ENCODE measurements around a stretch of chr17.

GRCh38 chr17:185656-186202 lies 4.3 kb upstream of the DOC2B start:
- PRO-cap = no peak

GRCh38 chr17:199415-199646 lies 17.9 kb upstream of the DOC2B start:
- PRO-cap = no peak

- PRO-cap = no peak
These were observed 18.6 kb upstream of the DOC2B start for GRCh38 chr17:199865-200628.

DNA sequence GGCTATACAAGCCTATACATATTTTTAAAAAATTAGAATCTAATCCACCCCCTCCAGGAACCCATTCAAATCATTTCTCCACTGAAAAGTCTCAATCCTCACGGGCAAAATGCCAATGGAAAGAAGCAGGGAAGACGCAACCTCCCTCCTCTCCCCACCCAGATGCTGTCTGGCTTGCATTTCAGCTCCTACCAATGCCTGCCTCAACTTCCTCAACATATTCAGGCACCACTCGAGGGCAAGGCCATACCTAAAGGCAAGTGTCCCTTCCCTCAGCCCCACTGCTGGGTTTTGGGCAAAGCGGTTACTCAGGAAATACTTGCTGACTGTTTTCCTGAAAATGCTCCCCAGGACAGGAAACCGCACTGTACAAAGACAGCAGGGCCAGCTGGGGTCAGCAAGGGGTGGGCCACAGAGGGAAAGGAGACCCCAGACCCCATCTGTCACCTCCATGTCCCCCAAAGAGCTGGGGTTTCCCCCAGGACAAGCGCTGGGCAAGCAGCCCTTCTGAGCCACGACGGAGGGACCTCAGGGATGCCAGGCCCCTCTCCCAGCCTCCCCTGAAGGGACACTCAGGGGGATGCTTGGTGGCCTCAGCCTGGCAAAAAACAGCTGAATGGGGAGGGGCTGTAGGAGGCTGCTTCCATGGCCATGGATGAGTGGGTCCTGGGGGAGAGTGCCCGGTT lies 47.7 kb upstream of the DOC2B start:
- PRO-cap = no peak

DNA sequence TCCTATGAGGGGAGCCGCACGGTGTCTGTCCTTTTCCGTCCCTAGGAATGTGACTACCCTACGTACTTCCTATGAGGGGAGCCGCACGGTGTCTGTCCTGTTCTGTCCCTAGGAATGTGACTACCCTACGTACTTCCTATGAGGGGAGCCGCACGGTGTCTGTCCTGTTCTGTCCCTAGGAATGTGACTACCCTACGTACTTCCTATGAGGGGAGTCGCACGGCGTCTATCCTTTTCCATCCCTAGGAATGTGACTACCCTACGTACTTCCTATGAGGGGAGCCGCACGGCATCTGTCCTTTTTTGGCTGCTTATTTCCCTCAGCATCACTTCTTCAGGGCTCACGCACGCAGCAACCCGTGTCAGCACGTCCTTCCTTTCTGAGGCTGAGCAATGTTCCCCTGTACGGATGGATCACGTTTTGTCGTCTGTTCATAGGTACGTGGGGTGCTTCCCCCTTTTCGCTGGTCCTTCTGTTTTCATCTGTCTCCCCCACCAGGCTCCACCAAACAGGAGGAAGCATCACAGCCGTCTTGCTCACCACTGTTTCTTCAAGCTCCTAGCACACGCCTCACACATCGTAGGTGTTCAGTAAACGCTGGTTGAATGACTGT lies 76.4 kb upstream of the DOC2B start:
- PRO-cap = no peak

DNA sequence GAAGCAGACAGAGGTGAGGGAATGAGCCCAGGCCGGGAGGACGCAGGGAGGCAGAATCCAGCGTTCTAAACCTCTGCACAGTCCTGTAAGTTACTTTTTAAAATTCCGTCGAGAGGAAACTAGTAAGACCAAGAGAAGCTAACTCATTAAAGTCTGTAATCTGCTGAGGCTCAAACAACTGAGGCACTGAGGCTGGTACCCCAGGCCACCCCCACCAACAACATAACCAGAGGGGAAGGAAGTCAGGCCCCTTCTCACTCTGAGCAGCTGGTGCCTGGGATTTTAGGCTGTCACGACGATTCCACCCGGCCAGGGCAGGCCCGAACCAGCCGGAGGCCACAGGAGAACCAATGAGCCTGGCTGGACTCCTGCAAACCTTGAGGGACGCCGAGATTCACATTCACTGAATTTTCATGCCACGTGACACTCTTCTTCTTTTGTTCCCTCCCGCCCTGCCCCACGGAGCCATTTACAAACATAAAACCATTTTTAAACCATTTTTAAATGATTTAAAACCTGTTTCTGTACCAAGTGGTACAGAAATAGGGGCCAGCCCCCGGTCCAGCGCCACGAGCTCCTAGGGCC lies 48.2 kb downstream of the RPH3AL start:
- PRO-cap = no peak

GRCh38 chr17:310951-311319 lies 41.7 kb downstream of the RPH3AL start:
- PRO-cap = no peak

DNA sequence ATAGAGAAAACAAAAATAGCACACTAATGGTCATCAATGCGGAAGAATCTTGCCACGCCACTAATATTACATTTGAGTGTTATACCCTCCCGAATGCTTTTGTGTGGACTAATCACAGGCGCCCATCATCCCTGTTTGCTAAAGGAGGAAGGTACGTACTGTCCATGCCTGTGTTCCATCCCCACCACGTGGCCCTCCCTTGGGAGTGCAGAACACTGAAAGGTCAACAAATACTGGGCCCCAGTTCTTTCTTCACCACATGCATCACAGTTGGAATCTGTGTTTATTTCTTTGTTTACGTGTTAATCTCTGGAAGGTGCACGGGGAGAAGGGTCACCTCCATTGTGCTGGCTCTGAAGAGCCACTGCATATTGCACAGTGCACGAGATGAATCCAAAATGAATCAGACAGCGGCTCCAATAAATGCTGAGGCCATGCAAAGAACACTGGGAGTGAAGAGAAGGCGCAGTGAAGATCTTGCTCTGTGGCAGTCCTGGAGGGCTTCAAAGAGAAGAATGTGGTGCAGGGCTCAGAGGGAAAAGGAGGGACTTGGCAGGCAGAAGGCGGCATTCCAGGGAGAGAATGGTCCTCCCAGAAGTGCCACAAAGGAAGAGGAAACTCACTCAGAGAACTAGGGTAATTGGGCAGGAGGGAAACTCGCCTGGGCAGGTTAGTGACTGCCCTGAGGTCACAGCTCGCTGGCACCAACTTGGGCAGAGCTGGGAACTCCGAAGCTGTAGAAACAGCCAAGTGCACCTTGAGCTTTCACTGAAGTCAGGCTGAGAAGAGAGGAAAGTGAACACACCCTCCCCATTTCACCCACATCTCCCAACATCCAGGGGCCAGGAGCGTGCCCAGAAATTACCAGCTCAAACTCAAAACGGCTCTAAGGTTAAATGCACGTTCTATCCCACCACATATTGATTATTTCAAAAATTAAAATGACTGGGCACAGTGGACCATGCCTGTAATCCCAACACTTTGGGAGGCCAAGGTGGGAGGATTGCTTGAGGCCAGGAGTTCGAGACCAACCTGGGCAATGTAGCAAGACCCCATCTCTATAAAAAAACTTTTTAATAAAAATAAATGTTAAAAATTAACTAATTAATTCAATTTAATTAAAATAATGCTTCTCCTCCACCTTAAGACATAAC lies 3.6 kb downstream of the RPH3AL start:
- PRO-cap = no peak

- PRO-cap = bidirectional peak, plus-strand start at chr17:353250, minus-strand start at chr17:353122
These were observed 485 bp upstream of the RPH3AL start for GRCh38 chr17:353032-353552.

DNA sequence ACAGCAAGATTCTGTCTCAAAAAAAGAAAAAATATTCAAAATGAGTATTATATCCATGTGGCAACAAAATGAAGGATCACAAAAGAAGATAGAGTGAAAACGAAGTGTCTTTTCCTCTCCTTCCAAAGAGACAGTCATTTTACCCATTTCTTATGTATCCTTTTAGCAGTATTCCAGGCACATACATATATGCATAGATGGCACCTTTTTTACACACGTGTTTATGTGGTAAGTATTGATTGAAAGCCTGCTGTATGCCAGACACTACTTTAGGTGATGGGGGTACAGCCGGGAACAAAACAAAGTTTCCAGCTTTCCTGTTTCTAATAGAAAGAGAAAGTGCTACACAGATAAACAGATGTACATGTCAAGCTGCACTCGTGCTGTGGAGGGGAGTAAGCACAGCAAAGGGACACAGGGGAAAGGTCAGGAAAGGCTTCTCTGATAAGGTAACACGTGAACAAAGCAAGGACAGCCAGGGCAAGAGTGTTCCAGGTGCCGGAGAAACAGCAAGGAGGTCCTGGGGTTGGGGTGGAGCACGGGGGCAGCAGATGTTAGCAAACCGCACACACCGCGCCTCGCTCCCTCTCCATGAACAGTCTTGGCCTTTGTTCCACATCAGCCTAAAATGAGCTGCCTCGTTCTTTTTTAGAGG lies 16.5 kb upstream of the C17orf97 start:
- PRO-cap = no peak

- PRO-cap = no peak
These were observed 150.2 kb downstream of the C17orf97 start for GRCh38 chr17:560350-560653.

DNA sequence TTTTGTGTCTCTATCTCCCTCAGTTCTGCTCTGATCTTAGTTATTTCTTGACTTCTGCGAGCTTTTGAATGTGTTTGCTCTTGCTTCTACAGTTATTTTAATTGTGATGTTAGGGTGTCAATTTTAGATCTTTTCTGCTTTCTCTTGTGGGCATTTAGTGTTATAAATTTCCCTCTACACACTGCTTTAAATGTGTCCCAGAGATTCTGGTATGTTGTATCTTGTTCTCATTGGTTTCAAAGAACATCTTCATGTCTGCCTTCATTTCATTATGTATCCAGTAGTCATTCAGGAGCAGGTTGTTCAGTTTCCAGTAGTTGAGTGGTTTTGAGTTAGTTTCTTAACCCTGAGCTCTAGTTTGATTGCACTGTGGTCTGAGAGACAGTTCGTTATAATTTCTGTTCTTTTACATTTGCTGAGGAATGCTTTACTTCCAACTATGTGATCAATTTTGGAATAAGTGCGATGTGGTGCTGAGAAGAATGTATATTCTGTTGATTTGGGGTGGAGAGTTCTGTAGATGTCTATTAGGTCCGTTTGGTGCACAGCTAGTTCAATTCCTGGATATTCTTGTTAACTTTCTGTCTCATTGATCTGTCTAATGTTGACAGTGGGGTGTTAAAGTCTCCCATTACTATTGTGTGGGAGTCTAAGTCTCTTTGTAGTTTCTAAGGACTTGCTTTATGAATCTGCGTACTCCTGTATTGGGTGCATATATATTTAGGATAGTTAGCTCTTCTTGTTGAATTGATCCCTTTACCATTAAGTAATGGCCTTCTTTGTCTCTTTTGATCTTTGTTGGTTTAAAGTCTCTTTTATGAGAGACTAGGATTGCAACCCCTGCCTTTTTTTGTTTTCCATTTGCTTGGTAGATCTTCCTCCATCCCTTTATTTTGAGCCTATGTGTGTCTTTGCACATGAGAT lies 77.0 kb downstream of the VPS53 start:
- PRO-cap = no peak

- PRO-cap = no peak
These were observed 15.5 kb downstream of the VPS53 start for GRCh38 chr17:699205-699517.

DNA sequence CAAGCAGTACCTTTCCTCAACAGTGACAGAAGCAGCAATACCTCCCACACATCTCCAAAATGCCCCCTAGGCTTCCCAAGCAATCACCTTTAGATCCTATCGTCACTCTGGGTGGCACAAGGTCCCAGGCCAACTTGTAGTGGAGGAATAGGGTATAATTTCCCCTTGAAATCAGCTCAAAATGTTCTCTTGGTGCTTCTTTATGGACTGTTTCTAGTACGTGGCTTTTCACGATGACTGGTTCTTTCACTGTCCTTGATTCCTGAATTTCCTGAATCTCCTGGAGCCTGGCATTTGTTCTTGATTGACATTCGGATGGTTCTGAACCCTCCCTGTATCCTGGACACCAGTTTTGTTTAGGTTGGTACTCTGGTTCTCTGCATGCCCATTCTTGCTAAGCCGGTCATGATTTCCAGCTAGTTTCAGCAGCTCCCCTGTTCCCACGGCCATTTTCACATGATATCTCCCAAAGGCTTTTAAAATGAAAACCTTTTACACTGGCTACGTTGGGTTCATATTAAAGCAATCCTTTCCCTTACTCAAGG lies 6.9 kb upstream of the VPS53 start:
- PRO-cap = no peak

- PRO-cap = no peak
These were observed 20.4 kb downstream of the MRM3 start for GRCh38 chr17:802397-803110.

DNA sequence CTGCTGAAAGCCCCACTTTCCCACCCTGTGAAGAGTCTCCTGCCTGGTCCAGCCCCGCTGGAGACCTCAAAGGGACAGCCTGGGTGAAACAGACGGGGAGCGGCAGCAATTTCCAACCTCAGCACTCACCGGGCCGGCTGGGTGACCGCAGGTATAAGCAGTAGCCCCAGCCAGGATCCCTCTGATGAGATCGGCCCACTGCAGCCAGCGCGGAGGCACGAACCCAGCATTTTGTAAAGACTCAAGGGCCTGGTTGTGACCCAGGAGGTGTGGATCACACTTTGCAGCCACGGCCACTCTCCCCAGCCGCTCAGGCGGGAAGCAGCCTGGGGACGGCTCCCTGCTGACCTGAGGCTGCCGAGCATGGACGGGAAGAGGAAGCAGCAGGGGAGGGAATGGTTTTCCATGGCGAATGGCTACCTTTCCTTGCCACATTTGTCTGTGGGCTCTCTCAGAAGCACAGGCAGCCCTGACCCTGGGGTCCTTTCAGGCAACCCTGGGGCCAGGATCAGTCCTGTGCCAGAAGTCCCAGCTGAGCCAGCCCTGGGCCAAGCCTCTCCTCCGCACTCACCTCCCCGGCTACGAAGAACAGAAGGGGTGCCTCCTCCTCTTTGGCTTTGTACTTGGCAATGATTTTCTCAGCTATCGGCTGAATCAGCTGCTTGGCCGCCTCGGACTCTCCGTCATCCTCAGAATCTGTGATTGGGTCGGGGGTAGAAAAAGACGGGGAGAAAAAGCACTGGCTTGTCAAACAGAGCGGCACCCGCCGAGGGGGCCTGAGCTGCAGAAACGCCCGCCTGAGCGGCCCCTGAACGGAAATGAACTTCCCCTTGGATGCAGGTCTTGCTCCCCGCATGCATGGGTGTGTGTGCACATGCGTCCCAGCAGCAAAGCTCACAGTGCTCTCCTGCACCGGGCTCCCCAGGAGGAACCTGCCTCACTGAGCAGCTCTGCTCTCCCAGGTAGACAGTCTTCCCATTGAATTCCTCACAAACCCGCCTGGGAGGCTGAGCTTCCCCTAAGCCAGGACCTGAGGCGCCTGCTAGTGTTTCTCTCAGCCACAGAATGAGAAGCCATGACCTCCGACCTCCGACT lies 21.3 kb downstream of the MRM3 start:
- PRO-cap = no peak

DNA sequence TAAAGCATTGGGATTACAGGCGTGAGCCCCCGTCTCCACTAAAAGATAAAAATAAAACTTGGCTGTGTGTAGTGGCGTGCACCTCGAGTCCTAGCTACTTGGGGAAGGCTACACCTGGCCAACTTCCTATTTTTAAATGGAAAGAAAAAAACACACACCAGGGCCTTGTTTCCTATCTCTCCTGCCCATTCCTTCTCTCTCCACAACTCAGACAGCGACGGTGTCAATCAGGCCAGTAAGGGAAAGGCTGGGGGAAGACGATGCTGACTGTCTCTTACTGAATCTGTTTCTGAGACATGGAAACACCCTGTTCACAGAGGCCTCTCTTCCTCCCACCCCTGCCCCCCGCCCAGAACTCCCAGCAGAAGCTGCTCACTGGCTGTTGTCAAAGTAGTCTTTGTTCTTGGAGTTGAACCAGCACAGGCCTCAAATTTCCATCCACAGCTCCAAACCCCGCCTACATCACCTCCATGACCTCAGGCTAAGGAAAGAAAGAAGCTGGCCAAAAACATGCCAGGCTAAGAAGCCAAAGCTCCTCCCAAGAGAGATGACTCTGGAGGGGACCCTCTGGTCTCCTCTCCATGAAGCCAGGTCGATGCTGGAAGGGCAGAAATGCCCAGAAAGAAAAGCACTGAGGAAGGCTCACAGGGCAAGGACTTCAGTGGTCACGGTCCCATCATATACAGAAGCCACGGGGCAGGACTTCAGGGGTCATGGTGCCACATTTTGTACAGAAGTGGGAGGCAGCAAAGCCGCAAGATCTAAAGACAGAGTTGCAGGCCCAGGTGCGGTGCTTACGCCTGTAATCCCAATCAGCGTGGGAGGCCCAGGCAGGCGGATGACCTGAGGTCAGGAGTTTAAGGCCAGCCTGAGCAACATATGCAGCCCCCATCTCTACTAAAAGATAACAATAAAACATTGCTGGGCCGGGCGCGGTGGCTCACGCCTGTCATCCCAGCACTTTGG lies 96.3 kb downstream of the NXN start:
- PRO-cap = no peak

GRCh38 chr17:948226-948626 lies 31.4 kb downstream of the NXN start:
- PRO-cap = no peak

GRCh38 chr17:954565-955093 lies 24.9 kb downstream of the NXN start:
- PRO-cap = no peak

DNA sequence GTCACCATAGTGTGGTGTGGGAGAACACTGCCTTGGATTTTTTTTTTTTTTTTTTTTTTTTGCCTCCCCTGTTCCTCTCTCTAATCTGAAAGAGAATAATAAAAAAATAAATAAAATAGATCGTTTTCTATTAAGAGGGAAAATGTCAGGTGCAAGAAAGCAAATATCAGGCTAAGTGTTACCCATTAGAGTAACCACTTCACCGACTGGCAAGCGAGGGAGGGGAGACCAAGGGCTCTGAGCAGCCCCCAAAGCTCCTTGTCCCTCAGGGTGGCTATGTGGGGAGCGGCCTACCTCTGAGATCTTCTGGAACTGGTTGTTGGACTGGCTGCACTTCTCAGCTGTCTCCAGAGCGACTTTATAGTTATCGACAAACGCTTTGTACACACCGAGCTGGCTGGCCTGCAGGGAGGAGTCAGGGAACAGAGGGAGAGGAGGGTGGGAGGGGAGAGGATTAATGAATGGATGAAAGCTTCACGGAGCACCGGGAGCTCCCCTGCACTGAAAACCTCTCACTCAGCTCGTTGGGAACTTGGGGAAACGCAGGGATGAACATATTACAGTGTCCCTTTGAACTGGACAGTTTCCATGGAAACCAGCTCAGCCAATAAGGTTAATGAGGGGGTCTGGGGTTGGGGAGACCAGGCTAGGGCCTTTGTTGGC lies 86.4 kb downstream of the TIMM22 start:
- PRO-cap = no peak

Data from right cardiac atrium (tissue), 1 donor.